ENCODE results near the genes TSTD2 and HEMGN.

GRCh38 chr9:97604412-97605402 lies 28.5 kb downstream of the TSTD2 start:
- RRBS: no CpG with 5 or more reads among the region's 10 CpGs

- RRBS: 2% methylated on average over 52 of the region's 114 CpGs
Measured at GRCh38 chr9:97633008-97634108, at the start of gene TSTD2. Gene TSTD2 (minus strand): TSS chr9:97633368.

- RRBS: no CpG with 5 or more reads among the region's 5 CpGs
Measured at GRCh38 chr9:97678193-97678926, 18.8 kb downstream of the XPA start.

DNA sequence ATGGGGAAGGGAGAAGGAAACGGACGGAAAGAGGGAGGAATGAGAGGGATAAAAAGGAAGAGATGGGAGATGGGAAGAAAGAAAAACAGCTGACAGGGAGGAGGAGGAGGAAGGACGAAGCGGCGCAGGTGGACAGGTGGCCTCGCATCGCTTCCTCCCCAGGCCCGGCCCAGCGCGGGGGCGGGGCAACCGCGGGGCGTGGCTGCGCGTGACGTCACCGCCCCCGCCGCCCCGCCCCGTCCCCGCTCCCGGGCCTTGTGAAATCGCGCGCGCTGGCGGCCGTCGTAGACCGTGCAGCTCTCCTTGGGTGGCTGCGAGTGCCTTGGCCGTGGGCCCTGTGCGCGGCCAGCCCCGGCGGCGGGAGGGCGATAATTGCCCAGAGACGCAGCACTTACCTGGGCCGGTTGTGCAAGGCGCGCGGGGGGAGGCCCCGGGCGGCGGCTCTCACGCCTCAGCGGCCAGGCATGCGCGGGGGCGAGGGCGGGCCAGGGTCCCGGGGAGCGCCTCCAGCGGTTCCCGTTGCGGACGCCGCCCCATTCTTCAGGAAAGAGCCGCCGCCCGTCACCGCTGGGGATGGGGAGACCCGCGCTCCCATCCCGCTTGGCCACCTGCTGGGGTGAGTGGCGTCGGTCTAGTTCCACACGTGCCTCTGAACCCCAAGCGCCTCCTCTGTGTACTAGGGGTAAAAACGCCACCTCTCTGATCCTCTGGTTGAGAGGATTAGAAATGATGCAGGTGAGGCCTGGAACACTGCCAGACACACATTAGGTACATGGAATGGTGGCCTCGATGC lies 49.5 kb upstream of the FOXE1 start:
- RRBS: 2% methylated on average over 40 of the region's 74 CpGs

DNA sequence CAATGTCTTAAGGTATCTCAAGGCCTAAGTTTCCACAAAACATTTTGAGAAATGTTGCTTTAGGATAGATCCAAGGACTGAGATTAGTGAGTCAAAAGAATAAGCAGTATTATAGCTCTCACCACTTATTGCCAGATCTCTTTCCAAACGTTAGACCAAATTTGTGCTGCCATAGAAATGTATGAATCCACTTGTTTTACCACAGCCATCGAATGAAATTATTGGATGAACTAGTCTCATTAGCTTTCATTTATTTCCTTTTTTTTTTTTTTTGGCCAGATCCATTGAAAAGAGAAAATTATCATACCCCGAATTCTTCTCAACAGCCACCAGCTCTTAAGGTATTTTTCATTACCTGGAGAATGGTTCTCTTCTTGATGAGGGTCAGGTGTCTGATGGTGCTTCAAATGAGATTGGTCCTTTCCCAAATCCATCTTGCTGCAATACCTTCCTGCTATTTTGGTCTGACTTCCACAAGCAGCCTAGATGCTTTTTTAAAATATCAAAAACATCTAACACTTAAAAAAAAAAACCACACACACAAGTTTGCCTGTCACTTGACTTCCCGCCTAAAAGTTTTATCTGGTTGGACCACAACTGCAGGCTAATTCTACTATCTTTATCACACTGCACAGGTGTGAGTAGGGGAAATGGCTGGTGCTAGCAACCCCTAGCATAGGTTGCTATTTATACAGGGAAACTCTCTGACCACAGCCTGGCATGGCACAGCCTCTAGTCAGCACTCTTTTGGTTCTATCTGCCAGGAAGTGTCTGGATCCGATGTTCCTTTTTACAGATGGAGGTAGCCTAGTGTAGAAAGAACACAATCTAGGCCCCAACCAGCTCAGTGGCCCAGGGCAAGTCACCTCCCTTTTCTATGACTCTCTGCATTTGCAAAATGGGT lies at the start of gene HEMGN:
HEMGN (minus strand) TSS at position 470 of the 904 bp plus-strand sequence.
- RRBS: no CpG with 5 or more reads among the region's 5 CpGs

- RRBS: no CpG with 5 or more reads among the region's 2 CpGs
Measured at GRCh38 chr9:97981907-97982163, 1.3 kb upstream of the ANP32B start.

DNA sequence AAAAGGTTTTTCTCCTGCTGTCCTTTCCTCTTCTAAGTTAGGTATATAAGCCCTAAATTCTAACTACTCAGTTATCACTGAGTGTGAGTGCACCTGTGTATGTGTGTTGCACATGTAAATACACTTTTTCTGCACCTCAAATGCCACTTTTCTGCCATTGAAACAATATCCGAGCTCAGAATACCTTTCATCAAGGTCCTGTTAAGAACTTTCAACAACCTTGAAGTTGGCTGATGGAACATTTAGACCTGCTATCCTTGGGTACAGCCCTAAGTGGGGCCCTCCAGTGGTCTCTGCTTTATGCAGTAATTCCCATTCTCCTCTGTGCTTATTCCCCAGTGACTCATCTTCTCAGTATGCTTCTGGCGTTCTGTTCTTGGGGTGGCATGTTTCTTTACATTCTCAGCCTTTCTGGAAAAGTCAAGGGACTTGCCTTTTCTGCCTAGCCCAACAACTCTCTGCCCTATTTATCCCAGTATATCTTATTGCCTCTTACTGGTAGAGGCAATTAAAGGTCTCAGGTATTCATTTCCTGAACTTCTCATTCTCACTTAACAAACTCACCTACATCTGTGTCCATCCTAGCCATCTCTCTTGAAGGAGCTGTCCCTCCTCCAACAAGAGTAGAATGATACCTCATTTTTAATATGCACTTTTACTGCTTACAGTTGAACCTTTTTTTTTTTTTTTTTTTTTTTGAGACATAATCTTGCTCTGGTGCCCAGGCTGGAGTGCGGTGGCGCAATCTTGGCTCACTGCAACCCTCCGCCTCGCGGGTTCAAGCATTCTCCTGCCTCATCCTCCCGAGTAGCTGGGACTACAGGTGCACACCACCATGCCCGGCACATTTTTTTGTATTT lies 7.2 kb downstream of the ANP32B start:
- RRBS: no CpG with 5 or more reads among the region's 9 CpGs

- RRBS: no CpG with 5 or more reads among the region's 16 CpGs
Measured at GRCh38 chr9:98007370-98008099, 24.4 kb downstream of the ANP32B start.

DNA sequence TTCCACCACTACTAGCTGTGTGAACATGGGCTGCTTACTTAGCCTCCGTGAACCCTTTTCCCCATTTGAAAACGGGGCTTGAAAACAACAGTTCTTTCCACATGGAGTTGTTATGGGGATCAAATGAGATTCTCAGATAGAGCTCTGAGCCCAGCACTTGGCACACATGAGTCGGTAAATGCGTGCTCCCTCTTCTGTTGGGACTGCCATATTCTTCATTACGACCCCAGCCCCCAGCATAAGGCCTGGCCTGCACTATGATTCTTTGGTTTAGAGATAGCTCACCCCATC lies 887 bp downstream of the NANS start:
- RRBS: no CpG with 5 or more reads among the region's 5 CpGs

- RRBS: no CpG with 5 or more reads among the region's 18 CpGs
Measured at GRCh38 chr9:98085946-98087154, 29.8 kb downstream of the NANS start.

GRCh38 chr9:98101679-98102324 lies 17.2 kb downstream of the TRIM14 start:
- RRBS: no CpG with 5 or more reads among the region's 6 CpGs

GRCh38 chr9:98104571-98104816 lies 14.5 kb downstream of the TRIM14 start:
- RRBS: no CpG with 5 or more reads among the region's 2 CpGs

DNA sequence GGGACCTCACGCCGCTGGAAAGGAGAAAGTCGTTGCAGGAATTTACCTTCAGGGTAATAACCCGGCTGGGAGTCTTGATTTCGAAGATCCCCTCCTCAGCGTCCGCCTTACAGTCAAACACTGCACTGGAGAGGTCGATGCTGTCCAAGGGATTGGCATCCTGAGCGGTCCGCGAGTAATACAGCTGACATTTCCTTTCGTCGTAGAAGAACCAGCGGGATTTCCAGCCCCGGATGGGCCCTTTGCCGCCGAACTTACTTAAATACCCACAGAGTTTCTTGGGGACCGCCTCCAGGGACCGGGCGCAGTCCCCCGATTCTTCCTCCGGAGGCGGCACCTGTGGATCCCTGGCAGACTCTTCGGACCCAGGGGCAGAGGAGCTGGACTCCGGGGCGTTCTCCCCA lies 320 bp downstream of the TBC1D2 start:
- RRBS: 3% methylated on average over 10 of the region's 26 CpGs

- RRBS: no CpG with 5 or more reads among the region's 7 CpGs
Measured at GRCh38 chr9:98607783-98608174, 101.0 kb downstream of the GABBR2 start.

- RRBS: no CpG with 5 or more reads among the region's 2 CpGs
Measured at GRCh38 chr9:98940111-98940409, 3.6 kb upstream of the COL15A1 start.

GRCh38 chr9:98977192-98977448 lies 33.4 kb downstream of the COL15A1 start:
- RRBS: no CpG with 5 or more reads among the region's 2 CpGs

DNA sequence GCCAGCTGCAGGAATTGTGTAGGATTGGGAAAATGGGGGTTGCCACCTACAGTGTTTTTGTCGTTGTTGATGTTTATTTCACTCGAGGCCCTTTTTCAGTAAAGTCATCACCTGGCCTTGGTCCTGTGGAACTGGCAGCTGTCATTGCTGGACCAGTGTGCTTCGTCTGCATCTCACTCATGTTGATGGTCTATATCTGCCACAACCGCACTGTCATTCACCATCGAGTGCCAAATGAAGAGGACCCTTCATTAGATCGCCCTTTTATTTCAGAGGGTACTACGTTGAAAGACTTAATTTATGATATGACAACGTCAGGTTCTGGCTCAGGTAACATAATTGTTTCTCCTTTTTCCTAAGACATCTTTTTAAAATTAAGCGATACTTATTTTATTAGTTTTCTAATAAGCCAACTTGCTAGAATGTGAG lies 27.5 kb downstream of the TGFBR1 start:
- RRBS: no CpG with 5 or more reads among the region's 9 CpGs

- RRBS: no CpG with 5 or more reads among the region's 1 CpG
Measured at GRCh38 chr9:99590767-99591402, 230.8 kb upstream of the NR4A3 start.

DNA sequence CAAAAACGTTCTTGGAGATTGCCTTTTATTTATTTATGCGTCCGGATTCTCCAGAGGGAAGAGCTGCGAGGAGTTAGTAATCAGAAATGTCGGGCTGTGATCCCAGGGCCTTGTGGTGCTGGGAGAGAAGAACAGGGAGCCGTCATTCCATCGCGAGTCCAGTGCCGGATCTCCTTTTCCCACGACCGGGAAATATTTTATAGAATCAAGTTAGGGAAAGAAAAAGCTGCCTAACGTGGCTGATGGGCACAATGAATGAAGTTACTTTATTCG lies 1.6 kb downstream of the NR4A3 start:
- RRBS: no CpG with 5 or more reads among the region's 13 CpGs

DNA sequence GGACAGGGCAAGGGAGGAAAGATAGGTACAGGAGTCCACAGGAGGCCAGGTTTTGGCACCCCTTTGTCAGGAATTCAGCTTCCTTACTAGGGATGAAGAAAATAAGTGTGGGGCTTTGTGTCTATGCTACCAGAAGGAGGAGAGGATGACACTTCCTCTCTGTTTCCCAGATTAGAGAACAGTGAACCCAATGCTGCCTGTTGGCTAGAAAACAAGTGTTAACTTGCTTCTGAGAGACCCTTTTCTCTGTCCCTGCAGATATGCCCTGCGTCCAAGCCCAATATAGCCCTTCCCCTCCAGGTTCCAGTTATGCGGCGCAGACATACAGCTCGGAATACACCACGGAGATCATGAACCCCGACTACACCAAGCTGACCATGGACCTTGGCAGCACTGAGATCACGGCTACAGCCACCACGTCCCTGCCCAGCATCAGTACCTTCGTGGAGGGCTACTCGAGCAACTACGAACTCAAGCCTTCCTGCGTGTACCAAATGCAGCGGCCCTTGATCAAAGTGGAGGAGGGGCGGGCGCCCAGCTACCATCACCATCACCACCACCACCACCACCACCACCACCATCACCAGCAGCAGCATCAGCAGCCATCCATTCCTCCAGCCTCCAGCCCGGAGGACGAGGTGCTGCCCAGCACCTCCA lies 6.2 kb downstream of the NR4A3 start:
- RRBS: 29% methylated on average over 2 of the region's 17 CpGs

Data from non-pigmented ciliary epithelial cell (primary cell).